ENCODE data around the gene RBMS1.

DNA sequence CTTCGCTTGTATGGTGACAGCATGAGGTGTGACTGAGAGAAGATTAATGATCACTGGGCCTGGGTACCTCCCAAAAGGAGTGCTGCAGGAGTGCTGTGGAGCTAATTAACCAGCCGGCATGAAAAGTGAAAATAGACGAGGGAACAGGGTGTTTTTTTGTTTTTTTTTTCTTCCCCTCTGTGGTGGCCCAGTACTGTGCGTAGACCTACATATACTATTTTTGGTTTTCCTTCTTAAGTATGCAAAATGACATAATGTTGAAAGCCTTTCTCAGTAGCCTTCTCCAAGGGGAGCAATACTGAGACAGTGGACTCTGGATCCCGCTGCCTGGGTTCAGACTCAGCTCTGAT is 122.4 kb downstream of the TANC1 start:
- PRO-cap, 2 experiments = no peak in any of the 2 experiments

GRCh38 chr2:159290079-159291022 is 3.8 kb upstream of the WDSUB1 start:
- PRO-cap, 2 experiments = peak in 1 of 2 experiments; most common plus-strand start chr2:159290797 (in 1)

- PRO-cap, 2 experiments = no peak in any of the 2 experiments
Measured at GRCh38 chr2:159382341-159383087, 96.0 kb upstream of the WDSUB1 start.

DNA sequence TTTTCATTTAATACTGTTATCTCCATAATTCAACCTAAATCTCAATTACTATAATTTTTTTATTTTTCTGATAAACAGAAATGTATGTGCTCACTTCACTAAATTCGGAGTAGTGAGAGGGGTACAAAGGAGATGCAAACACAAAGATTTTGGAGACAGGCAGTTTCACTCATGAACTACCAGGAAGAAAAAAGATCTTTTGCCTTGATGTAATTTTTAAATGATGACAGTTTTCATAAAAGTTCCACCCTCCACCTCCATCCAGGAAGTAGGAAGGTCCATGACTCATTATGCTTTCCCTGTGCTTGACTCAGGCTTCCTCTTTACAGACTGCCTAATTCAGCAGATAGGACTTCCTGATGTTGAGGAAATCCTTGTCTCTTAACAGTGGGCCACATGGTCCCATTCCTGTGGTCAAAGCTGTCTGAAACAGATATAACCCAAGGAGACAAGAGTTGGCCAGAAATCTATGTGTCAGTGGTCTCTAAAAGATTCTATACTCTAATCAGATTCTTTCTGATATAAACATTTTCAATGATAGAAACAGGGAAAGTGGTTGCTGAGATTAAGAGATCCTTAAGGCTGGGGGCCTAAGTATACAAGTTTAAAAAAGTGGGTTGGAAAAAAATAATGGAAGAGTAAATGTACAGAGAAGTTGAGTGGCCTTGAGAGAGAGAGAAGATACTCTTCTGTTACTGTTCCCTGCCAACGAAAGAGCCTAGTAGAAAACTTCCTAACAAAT is 119.1 kb downstream of the BAZ2B start:
- PRO-cap, 2 experiments = no peak in any of the 2 experiments

DNA sequence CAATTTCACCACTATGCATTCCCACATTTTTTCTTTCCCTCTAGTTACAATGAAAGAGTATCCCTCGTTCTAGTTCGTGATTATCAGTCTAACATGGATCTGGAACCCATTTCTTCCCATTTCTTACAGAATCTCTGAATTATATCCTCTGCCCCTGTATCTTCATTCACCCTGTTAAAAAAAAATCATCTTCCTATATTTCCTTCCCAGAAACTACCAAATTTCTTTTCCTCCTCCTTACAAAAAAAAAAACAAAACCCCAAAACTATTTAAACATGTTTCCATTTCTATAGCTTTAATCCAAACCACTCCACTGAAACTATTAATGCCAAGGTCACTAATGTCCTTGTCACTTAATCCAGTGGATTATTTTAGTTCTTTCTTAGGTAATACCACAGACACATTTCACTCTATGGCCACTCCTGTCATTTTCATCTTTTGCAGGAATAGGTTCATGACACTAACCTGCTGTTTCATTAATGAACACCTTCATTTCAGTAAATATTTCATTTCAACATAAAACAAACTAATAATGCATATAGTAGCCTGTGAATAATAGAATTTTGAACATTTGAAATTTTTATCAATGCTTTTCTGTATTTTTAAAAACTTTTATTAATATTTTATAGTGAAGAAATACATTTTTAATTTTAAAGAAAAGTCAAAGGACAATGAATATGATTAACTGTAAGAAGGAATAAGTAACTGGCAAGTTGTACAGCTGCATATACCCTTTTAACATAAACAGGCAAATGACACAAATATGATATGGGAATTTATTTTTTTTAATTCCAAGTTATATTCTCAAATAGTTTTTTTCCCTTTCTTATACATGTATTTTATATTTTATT is 12.7 kb downstream of the BAZ2B start:
- PRO-cap, 2 experiments = no peak in any of the 2 experiments

DNA sequence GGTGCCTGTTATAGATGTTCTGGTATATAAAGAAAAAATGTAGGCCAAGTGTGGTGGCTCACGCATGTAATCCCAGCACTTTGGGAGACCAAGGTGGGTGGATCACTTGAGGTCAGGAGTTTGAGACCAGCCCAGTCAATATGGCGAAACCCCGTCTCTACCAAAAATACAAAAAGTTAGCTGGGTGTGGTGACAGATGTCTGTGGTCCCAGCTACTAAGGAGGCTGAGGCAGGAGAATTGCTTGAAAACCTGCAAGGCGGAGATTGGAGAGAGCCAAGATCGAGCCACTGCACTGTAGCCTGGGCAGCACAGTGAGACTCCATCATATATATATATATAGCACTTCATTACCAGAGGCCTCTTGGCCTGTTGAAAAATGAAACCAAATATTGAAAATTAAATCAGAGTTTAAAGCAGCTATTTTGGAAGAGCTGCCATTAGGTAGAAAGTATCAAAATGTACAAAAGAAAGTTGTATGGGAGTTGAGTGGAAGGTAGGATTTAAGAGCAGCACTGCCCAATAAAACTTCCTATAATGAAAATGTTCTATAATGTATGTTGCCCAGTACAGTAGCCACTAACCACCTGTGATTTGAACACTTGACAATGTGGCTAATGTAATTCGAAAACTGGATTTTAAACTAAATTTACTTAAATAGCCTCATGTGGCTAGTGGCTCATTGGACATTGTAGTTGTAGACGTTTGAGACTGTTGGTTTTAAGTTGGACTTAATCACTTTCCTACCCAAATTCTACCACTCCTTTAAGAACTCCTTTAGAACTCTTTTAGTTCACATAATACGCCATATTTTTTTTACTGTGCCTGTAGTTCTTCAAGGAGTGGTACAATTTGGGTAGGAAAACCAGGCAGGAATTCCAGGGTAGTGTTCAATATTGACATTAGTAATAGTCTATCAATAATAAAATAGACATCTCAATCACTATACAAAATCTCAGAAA is 28.4 kb downstream of the CD302 start:
- PRO-cap, 2 experiments = no peak in any of the 2 experiments

DNA sequence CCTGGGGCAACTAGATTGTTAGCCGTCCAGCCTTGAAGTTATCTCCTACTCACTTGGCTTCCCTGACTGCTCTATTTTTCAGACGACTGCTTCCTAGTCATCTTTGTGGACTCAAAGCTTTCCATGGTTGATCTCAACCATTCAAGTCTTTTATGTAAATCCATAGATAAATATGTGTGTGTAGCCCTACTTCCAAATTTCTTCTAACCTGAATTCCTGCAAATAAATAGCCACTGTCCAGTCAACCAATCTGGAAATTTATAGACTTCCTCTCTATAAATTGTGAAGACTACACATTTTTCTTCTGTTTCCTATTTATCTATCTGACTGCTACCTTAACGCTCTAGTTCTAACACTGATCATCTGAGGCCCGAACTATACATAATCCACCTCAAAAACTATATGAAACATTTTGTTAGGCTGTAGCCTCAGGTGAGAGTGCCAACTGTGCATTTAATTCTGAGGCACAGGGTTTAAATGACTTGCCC is 23.9 kb downstream of the CD302 start:
- PRO-cap, 2 experiments = no peak in any of the 2 experiments

DNA sequence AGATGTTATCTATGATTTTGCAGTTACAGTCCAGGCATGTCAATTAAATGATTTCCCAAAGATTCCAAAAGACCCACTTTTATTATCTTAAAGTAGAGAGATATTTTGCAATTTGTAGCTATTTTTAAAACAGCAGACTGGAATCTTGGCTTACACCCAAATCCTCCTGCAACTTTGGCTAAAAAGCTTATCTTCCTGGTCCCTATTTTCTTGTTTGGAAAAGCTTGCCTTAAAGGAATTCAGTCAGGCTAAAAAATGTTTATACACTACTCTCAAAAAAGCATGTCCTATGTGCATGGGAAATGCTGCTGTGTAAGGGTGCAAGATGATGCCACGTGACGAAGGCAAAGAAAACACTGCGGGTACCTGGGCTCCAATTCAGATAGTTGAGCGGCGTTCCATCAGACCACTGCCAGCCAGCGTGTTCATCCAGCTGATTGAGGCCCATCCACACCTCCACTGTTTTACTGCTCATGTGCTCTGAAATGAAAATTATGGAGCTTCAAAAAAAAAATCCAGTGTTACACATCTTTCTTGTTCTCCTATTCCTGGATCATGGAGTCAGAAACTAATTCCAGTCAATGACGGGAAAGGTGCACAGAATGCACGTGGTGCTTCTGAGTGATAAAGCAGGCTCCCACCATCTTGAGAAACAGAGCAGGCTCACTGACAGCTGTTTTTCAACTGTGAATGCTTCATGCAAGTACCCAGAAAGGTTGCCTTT is 33.8 kb downstream of the PLA2R1 start:
- PRO-cap, 2 experiments = no peak in any of the 2 experiments

GRCh38 chr2:160063107-160063417 is 647 bp upstream of the PLA2R1 start:
- PRO-cap, 2 experiments = no peak in any of the 2 experiments

- PRO-cap, 2 experiments = no peak in any of the 2 experiments
Measured at GRCh38 chr2:160222640-160223545, 22.8 kb upstream of the ITGB6 start.

GRCh38 chr2:160367753-160368433 is 125.7 kb downstream of the RBMS1 start:
- PRO-cap, 2 experiments = no peak in any of the 2 experiments

DNA sequence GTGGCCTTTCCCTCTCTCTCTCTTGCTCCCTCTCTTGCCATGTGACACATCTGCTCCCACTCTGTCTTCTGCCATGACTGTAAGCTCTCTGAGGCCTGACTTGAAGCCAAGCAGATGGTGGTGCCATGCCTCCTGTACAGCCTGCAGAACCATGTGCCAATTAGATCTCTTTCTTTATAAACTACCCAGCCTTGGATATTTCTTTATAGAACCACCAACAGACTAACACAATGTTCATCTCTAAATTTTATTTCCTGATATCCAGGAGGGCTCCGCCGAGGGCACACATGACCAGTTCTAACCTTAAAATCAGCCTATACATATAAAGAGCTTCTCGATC is 108.7 kb downstream of the RBMS1 start:
- PRO-cap, 2 experiments = no peak in any of the 2 experiments

GRCh38 chr2:160428041-160428807 is 65.4 kb downstream of the RBMS1 start:
- PRO-cap, 2 experiments = no peak in any of the 2 experiments

GRCh38 chr2:160493216-160494192 is at the start of gene RBMS1:
RBMS1 (minus strand) TSS chr2:160493807.
- PRO-cap, 2 experiments = peak in 1 of 2 experiments; most common plus-strand start chr2:160493353 (in 1); most common minus-strand start chr2:160493516 (in 1)

- PRO-cap, 2 experiments = no peak in any of the 2 experiments
Measured at GRCh38 chr2:160510534-160511006, 17.0 kb upstream of the RBMS1 start.

- PRO-cap, 2 experiments = no peak in any of the 2 experiments
Measured at GRCh38 chr2:161140975-161141332, 19.3 kb upstream of the TANK start.

DNA sequence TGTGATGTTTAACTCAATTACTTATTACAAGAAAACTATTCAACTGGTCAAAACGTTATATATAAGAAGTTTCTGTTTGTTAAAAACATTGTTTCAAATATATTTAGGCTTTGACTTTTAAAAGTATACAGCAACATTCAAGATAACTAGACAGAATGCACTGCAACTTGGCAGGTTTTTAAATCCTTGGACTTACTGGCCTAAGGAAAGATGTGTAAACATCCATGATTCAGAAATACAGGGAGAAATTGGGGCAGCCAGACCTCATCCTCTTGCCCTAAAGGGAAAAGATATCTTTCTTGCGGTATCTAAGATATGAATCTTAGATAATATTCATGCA is 830 bp upstream of the TANK start:
- PRO-cap, 2 experiments = no peak in any of the 2 experiments

- PRO-cap, 2 experiments = no peak in any of the 2 experiments
Measured at GRCh38 chr2:161239480-161239908, 68.7 kb upstream of the PSMD14 start.

- PRO-cap, 2 experiments = no peak in any of the 2 experiments
Measured at GRCh38 chr2:161243103-161243826, 65.0 kb upstream of the PSMD14 start.

GRCh38 chr2:162011743-162012017 is 62.3 kb downstream of the DPP4 start:
- PRO-cap, 2 experiments = no peak in any of the 2 experiments